HT-29 (cell line): ENCODE data around the genes CDS2 and SHLD1.

- RAMPAGE, long total RNA: no peak
These were observed 44.9 kb upstream of the RNF24 start for GRCh38 chr20:4060037-4060846.

DNA sequence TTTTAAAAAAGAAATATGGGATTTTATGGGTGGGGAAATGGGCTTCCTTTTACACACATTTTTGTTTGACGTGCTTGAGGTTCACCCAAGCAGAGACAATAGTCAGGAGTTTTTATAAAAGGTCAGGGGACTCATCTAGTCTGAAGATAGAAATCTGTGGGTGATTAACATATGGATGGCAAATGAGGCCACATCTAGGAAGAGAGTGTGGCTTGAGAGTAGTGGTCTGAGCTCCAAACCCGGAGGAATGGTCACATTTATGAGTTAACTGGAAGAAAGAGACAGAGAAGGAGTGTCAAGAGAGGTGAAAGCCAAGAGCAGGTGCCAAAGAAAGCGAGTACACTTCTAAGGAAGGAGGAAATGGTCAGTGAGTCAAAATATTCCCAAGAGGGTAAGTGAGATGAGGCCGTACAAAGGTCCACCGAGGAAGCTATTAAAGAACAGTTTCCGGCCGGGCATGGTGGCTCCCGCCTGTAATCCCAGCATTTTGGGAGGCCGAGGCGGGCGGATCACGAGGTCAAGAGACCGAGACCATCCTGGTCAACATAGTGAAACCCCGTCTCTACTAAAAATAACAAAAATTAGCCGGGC, 28.8 kb upstream of the SMOX start:
- RAMPAGE, long total RNA: no peak

DNA sequence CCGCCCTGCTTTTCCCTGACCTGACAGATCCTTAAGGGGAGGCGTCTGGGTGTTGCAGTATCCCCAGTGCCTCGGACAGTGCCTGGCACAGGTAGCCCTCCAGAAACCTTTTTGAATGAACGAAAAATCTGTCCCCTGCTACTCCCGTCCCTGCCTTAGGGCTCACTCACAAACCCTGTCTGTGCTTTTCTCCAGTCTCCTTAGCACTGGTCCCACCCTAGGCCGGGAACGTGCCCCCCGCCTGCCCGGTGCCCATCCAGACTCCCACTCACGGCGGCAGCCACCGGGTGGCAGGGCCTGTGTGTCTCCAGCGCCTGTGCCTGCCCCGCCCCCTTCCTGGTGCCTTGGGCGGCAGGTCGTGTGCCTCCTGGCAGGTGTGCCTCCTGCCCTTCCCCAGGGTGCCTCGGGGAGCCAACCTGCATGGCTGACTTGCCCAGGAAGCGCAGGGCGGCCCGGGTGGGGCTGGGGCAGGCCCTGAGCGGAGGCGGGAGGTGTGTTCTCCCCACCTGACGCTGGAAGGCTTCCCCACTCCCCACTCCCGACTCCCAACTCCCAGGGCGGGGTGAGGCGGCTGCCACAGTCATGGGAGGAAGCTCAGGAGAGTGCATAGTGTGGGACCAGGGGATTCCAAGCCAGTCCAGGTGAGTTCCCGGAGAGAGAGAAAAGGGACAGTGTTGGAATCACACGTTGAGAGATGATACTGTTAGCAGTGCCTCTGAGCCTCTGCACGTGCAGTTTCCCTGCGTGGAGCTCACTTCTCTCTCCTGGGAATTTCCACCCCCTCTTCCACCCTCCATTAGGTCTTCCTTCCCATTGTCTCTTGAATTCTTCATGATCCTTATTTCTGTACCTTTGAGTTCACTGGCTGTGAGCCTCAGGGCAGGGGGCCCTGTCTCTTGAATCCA, 13.3 kb downstream of the SMOX start:
- RAMPAGE, long total RNA: no peak

GRCh38 chr20:4512782-4513414, 173.4 kb upstream of the PRNP start:
- RAMPAGE, long total RNA: no peak

- RAMPAGE, long total RNA: no peak
These were observed 88.8 kb downstream of the SLC23A2 start for GRCh38 chr20:4912505-4912824.

GRCh38 chr20:4917298-4918063, 83.8 kb downstream of the SLC23A2 start:
- RAMPAGE, long total RNA: no peak

DNA sequence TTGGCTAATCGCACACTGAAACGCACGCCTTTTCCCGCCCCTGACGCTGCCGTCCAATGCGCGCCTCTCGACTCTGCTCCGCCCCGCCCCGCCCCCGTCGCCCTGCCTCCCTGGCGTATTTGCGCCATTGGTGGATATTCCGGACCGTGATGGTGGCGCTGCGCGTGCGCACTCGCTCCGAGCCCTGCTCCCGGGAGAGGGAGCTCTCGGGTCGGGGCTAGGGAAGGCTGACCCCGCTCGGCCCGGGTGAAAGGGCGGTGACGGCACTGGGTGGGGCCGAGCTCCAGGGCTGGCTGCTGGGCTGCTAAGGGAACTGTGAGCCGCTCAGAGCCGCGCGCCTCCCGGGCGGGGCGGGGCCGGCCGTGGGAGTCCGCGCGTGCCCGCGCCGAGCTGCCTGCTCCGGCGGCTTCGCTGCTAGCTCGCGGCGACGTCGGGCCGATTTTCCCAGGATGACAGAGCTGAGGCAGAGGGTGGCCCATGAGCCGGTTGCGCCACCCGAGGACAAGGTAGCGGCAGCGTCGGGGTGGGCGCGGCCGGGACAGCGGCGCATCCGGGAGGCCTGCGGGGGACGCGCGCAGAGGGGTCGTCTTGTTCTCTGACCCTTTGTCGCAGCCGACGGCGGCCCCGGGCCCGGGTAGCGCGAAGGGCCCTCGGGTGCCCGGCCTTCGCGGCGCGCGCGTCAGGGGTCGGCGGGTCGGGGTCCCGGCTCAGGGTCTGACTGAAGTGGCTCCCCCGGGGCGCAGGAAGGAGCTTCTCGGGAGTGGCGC, at the start of gene CDS2:
TSS of gene CDS2 (plus strand) at position 365 of the 767 bp plus-strand sequence.
- RAMPAGE, long total RNA: no peak

DNA sequence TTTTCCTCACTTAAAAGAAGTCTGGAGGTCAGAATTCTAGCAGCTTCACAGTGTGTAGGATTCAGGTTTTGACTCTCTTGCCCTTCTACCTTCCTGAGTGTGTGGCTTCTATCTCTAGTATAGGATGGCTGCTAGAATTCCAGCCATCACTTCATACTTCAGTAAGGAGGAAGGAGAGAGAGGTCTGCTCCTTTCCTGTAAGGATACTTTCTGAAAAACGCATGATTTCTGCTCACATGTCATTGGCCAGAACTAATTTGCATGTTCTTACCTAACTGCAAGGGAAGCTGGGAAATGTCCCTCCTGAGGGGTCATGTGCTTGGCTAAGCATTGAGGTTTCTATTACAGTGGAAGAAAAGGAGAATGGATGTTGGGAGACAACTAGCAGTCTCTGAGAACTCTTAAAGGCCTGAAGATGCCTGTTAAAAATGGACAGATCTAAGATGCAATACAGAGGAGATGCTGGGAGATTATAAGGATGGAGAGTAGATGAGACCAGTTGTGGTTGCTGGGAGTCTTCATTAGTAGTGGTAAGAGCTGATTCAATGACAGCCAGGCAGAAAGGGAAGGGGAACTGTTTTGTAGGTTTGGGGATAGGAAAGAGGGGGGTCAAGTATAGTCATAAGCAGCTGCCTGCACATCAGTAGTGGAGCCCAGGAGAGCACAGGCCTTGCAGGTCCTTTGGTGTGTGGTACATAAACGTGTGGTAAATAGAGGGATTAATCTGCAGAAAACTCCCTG, 20.2 kb downstream of the CDS2 start:
- RAMPAGE, long total RNA: no peak

- RAMPAGE, long total RNA: no peak
These were observed 75.7 kb downstream of the CDS2 start for GRCh38 chr20:5202485-5202892.

DNA sequence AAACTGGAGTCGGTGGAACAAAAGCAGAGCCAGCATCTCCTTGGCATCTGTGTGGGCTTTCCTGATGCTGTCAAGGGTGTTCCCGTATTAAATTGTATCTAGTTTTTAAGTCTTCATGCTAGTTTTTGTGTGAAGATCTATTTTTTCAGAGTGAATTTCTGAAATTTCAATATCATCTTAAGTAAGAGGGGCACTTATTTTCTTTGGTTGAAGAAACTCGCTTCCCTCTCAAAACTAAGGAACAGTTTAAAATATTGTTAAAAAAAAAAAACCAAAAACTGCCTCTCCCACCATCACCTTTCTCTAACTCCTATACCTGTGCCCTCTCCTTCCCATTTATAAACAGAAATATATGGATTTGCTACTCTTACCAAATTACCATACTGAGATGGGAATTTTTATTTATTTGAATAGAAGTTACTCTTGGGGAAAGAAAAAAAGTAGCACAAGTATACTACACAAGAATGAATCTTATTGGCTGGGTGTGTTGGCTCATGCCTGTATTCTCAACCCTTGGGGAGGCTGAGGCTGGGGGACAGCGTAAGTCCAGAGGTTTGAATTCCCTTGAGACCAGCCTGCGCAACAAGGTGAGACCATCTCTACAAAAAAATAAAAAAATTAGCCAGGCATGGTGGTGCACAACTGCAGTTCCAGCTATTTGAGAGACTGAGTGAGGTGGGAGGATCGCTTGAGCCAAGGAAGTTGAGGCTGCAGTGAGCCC, 46.6 kb downstream of the GPCPD1 start:
- RAMPAGE, long total RNA: no peak

- RAMPAGE, long total RNA: no peak
These were observed 2.2 kb upstream of the GPCPD1 start for GRCh38 chr20:5612955-5613414.

- RAMPAGE, long total RNA: no peak
These were observed 34.7 kb upstream of the GPCPD1 start for GRCh38 chr20:5645458-5646018.

- RAMPAGE, long total RNA: no peak
These were observed at the start of gene SHLD1 for GRCh38 chr20:5750143-5750737. Gene SHLD1 (plus strand): TSS chr20:5750401.

GRCh38 chr20:5849098-5849533, 62.2 kb upstream of the CHGB start:
- RAMPAGE, long total RNA: no peak

GRCh38 chr20:6030588-6031590, 23.0 kb downstream of the LRRN4 start:
- RAMPAGE, long total RNA: no peak

- RAMPAGE, long total RNA: no peak
These were observed 233.6 kb upstream of the BMP2 start for GRCh38 chr20:6533645-6534613.

DNA sequence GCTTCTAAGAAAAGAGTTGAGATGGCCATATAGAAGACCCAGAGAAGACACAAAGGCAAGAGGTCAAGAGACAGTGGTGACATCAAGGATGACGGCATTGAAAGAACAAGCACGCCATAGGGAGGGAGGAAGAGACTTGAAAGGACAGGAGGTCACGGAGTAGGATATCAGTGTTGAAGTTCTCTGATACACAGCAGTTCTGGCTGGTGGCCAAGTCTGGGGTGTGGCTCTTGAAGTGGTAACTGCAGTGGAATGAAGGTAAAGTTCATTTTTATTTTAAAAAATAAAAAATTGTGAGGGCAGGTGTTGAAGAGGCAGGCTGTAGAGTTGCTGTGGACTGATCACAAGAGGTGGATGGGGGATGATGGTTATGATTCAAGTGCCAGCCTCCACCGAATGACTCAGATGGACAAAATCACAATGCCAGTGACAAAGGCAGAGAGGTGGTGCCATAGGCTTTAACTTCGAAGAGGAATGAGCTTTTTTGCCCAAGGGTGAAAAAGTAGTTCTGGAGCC, 53.2 kb upstream of the BMP2 start:
- RAMPAGE, long total RNA: no peak

- RAMPAGE, long total RNA: no peak
These were observed 37.1 kb downstream of the TMX4 start for GRCh38 chr20:7982342-7982889.

GRCh38 chr20:8132581-8133427, 738 bp downstream of the PLCB1 start:
- RAMPAGE, long total RNA: no peak

DNA sequence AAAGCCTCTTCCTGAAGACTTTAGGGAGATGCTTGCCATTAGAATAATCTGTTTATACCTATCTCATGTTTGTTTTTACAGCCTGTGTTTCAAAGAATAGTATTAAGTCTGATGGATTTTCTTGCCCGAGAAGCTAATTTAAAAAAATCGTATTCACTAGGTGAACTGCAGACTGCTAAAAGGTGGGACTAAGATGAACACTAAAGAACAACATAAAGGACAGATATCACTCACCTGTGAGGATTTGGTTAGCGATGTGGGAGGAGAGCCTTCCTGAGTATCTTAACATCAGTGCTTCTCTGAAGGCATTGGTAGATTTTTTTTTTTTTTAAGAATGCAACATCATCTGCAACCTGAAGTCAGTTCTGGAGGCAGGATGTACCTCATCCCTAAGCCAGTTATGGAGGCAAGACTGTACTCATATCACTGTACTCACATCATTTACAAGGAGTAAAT, 60.2 kb downstream of the PLCB1 start:
- RAMPAGE, long total RNA: no peak